ENCODE measurements around a stretch of chr7.

- PRO-cap = no peak
- RAMPAGE, long total RNA = no peak
Observed at GRCh38 chr7:44981504-44982167, 2.8 kb upstream of the MYO1G start.

- PRO-cap = bidirectional peak, plus-strand start at chr7:45001523, minus-strand start at chr7:45001545
- RAMPAGE, long total RNA = no peak
Observed at GRCh38 chr7:45000947-45001731, 1.1 kb downstream of the CCM2 start.

GRCh38 chr7:45107318-45107957 lies 4.1 kb downstream of the TBRG4 start:
- PRO-cap = no peak
- RAMPAGE, long total RNA = no peak

DNA sequence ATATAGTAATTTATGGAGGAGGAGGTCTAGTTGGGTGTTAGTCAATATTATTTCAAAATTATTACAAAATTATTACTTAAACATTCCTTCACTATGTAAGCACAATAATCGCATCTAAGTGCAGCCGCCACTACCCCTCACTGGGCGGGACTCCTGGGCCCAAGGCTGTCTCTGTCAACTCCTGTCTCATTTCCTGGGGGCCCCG lies 82.5 kb downstream of the RAMP3 start:
- PRO-cap = no peak
- RAMPAGE, long total RNA = no peak

DNA sequence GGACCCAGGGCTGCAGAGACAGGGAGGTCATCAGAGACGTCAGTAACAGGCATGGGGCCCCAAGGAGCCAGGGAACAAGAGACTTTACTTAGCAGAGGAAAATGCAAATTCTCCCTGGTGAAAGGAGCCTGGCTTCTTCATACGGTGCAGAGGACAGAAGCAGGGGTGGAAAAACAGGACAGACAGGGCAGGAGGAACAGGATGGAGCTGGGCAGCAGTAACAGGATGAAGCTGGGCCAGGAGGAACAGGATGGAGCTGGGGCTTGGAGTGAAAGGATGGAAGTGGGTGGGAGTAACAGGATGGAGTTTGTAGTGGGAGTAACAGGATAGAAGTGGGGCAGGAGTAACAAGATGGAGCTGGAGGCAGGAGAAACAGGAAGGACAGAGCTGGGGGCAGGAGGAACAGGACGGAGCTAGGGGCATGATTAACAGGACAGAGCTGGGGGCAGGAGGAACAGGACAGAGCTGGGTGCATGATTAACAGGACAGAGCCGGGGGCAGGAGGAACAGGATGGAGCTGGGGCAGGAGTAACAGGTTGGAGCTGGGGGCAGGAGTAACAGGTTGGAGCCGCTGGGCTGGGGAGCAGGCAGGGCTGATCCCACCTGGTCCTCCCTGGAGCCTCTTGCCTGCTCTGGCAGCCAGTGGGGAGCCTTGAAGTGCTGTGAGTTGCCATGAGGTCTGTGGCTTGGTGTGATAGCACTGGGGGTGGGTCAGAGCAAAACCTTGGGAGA lies 111.1 kb downstream of the ADCY1 start:
- PRO-cap = no peak
- RAMPAGE, long total RNA = no peak

DNA sequence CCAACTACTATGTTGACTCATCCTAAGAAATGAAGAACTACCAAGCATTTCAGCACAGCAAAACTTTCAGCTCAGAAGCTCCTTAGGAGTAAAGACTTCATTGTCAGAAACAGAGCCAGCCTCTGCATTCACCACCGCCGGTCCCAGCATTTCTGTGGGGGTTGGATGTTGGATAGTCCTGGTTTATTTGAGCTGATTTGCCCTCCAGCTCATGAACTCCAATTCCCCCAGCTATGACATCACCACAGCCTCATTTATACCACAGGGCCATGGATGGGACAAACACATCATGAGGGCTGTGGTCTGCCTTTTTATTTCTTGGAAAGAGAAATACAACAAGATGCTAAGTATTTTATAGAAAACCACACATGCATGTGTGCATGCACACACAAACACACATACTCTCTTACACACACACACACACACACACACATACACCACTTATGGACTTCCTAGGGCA lies 123.6 kb downstream of the ADCY1 start:
- PRO-cap = no peak
- RAMPAGE, long total RNA = no peak

DNA sequence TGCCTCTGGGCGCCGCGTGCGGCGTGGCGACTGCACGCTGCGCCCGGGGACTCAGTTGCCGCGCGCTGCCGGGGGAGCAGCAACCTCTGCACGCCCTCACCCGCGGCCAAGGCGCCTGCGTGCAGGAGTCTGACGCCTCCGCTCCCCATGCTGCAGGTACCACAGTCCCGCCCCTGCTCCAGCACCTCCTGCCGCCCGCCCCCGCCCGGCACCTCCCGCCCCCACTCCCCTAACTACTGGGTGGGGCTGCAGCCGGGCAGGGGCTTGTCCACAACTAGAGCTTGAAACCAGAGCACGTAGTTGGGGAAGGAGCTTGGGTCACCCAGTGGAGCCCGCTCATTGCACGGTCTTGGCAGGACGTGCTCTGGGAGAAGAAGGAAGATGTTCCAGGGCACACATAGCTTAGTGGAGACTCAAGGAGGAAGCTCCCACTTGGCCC lies 577 bp downstream of the IGFBP1 start:
- PRO-cap = no peak
- RAMPAGE, long total RNA = no peak

DNA sequence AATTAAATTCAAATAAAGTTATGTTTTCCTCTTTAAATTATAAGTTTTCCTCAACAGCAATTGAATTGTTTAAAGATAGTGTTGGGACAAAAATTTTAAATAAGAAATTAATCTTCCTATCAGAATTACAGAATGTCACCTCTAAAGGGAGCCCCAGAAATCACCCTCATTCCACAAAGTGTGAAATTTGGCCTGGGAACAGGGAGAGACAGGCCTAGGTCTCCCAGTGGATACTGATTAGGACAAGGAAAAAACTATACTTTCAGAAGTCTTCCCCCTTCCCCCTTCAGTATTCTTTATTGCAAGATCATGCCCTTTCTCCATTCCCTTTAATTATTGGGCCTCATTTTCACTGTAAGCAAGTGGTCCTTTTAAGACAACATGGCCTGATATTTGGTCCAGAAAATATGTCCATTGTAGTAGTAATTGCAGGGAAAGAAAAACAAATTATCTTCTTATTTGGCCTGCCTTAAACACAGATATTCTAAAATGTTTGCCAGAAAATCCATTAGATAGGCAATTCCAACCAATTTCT lies 757.1 kb upstream of the IGFBP3 start:
- PRO-cap = no peak
- RAMPAGE, long total RNA = no peak

DNA sequence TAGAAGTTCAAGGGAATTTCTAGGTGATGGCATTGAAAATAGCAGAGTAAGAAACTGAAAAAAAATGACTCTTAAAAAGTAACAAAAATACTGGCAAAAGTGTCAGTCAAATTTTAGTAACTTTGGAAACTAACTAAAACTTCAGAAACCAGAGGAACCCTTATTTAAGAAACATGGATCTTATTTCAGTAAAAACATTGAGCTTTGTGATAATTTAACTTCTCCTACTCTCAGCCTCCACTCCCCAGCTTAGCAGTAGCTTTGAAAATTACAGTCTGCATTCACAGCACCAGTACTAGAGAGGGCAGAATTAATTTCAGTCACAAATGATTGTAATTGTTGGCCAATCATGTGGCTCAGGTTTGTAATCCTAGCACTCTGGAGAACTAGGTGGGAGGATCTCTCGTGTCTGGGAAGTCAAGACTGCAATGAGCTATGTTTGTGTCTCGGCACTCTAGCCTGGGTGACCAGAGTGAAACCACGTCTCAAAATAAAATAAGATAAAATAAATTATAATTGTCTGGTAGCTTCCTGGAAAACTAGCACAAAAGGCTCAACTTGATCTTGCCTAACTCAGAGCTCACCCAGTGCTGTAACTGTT lies 621.0 kb downstream of the TNS3 start:
- PRO-cap = no peak
- RAMPAGE, long total RNA = no peak

DNA sequence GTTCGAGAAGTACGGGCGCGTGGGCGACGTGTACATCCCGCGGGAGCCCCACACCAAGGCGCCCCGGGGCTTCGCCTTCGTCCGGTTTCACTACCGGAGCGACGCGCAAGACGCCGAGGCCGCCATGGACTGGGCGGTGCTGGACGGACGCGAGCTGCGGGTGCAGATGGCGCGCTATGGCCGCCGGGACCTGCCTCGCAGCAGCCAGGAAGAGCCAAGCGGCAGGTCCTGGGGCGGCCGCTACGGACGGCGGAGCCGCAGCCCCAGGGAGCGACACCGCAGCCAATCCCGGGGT lies 529.1 kb downstream of the TNS3 start:
- PRO-cap = no peak
- RAMPAGE, long total RNA = no peak

DNA sequence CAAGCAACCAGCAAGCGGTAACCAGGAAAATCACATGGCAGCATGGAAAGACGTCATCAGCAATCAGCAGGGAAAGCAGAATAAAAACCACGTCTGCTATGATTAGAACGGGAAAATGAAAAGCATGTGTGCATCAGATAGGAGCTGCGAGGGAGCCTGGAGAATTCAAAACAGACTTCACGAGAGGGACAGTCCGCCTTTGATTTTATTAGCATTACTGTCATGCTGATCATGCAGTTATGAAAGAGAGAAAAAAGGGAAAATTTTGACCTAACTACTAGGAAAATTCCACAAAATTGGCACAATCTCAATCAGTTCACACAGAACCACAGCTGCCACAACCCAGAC lies 296.1 kb downstream of the TNS3 start:
- PRO-cap = no peak
- RAMPAGE, long total RNA = no peak

DNA sequence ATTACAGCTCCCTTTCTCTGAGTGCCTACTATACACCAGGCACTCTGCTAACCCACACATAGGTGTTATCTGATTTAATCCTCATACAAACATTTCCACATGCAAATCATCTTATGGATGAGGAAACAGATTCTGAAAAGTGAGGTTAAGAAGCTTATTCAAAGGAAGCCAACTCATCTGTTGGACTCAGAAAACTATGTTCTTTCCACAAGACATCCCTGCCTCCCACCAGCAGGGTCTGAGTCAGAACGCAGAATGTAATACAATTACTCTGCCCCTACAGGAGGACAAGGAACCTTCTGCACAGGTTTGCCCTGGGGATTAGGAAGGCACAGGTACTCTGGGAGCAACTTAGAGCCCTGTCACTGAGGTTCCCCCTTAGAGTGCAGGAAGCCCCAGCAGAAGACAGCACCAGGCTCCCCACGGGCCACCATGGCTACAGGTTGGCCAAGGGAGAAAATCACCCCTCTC lies 255.7 kb downstream of the TNS3 start:
- PRO-cap = no peak
- RAMPAGE, long total RNA = no peak

DNA sequence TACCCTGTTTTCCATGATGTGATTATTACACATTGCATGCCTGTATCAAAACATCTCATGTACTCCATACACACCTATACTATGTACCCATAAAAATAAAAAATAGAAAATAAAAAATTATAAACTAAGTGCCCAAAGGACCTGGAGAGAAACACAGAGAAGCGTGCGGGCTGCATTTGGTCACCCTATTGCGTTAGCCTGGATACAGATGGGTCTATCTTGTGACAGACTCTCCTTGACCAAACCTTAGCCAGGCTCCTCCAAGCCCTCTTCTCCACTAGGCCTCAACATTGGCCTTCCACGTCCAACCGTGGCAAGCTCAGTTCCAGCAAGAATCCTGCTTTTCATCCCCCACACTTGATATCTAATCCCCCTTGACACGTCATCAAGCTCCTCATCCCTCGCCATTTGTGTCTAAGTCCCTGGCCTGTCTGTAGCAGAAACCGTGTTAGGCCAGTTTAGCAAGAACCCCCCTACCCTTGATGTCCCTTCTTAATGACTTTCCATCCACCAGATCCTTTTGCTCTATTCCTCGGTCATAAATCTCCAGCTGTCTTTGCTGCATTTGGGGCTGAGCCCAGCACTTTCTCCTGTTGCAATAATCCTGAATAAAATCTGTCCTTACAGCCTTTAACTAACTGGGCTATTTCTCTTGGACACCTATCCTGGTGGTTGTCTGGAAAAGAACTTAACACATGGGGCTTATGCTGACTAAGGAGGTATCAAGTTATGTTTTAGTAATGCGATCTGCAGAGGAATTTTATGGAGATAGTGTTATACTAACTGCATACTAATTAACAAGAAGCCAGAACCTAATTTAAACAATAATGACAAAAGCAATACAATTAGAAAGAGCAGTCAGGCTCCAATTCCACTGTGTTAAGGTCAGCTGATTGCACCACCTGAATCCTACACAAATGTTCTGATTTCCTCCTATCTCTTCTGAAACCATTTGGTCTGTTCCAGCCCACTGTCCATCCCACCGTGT lies 245.0 kb downstream of the TNS3 start:
- PRO-cap = no peak
- RAMPAGE, long total RNA = no peak

DNA sequence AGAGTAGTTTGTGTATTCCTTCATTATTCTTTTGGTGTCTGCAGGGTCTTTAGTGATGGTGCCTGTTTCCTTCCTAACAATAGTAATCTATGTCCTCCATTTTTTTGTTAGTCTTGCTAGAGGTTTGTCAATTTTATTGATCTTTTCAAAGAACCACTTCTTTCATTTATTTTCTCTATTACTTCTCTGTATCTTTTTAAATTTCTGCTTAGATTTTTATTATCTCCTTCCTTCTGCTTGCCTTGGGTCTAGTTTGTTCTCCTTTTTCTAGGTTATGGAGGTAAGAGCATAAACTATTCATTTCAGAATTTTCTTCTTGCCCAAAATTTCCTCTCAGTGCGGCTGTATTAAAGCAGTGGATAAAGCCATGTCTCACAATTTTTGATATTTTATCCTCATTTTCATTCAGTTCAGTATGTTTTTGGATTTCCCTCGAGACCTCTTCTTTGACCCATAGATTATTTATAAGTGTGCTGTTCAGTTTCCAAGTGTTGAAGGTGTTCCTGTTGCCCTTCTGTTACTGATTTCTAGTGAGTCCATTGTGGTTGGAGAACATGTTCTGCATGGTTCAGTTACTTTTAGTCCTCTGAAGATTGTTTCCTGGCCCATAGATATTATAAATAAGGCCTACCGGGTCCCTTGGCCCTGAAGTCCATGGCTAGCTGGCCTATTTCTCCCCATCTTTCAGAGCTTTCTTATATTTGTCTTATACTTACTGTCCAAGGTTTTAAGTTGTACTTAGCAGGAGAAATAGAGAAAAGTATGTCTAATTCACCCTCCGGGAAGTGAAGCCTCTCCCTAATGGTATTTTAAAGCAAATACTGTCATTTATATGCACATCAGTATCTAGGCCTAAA lies 240.2 kb downstream of the TNS3 start:
- PRO-cap = no peak
- RAMPAGE, long total RNA = no peak

DNA sequence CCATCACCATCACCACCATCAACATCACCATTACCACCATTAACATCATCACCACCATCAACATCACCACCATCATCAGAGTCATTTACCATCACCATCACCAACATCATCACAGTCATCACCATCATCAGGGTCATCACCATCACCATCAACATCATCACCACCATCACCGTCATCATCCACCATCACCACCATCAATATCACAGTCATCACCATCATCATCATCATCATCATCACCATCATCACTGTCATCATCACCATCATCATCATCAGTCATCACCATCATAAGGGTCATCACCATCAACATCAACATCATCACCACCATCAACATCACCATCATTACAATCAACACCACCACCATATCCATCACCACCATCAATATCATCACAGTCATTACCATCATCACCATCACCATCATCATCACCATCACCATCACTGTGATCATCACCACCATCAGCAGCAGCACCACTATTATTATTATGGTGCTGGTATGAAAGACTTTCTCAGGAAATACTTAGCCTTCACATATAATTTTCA lies 219.0 kb downstream of the TNS3 start:
- PRO-cap = no peak
- RAMPAGE, long total RNA = no peak

DNA sequence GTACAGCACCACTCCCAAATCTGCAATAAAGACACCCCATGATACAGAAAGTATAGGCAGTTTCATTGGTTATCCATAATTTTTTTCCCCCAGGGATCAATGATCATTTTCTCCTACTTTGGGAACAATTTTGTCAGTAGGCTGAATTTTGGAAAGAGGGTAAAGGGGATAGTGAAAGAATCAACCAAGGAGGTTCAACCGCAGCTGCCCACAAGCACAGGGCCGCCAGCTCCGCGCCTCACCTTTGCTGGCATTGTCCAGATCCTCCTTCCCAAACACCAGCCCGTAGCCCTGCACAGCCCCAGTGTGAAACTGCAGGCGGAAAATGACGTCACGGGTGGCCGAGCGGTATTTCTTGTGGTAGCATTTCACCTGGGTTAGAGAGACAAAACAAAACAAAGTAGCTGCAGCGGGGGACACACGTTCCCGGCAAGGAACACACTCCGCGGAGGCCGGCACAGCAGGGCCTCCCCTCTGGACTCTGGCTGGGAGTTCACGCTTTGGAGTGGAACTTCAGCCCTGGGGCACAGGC lies 181.3 kb downstream of the TNS3 start:
- PRO-cap = no peak
- RAMPAGE, long total RNA = no peak

GRCh38 chr7:47452187-47452813 lies 129.6 kb downstream of the TNS3 start:
- PRO-cap = no peak
- RAMPAGE, long total RNA = no peak

DNA sequence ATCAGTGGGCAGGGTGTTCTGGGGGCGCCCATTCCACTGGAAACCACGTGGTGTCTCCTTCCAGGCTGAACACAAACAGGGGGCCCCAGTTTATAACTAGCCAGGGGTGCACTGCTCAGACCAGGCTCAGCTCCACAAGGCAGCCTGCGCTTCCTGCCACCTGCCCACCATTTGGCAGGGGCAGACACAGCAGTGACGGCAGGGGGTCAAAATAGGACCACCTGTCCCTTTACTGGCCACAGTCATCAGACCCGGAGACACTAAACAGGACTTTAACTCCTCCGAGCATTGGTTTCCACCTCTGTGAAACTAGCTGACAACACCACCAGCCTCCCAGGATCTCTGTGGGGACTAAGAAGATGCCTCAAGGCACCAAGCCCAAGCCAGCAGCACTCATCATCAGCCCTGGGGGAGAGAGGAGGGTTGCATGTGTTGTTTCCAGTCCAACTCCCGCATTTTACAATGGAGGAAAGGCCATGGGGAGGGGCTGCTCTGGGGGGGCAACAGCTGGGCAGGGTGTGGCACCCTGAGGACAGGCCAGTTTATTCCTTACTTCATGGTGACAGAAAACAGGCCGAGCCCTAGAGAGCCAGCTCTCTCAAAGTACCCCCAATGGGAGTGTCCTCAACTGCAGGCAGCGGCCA lies 127.7 kb downstream of the TNS3 start:
- PRO-cap = no peak
- RAMPAGE, long total RNA = no peak

DNA sequence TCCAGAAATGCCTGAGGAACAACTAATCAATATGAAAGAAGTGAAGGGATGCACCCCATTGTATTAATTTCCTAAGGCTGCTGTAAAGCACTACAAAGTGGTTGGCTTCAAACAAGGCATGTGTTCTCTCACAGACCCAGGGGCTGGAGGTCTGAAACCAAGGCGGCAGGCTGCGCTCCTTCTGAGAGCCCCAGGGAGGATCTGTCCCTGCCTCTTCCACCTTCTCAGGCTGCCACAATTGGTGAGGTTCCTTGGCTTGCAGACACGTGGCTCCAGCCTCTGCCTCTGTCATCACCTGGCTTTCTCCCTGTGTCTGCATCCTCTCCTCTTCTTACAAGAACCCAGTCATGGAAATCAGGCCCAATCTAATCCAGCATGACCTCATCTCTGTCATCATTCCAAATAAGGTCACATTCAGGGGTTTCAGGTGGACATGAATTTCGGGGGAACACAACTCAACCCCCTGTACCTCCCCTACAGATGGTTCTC lies 110.0 kb downstream of the TNS3 start:
- PRO-cap = no peak
- RAMPAGE, long total RNA = no peak

GRCh38 chr7:47477308-47477888 lies 104.5 kb downstream of the TNS3 start:
- PRO-cap = no peak
- RAMPAGE, long total RNA = no peak

Measured in GM23338 (cell line).